BE2C (cell line): ENCODE measurements around the genes SEPTIN14, ZNF727 and ERV3-1.

- RRBS = no CpG with 5 or more reads among the region's 14 CpGs
Measured at GRCh38 chr7:55476552-55477390, 95.5 kb downstream of the VOPP1 start.

- RRBS = no CpG with 5 or more reads among the region's 4 CpGs
Measured at GRCh38 chr7:55488425-55488706, 83.9 kb downstream of the VOPP1 start.

DNA sequence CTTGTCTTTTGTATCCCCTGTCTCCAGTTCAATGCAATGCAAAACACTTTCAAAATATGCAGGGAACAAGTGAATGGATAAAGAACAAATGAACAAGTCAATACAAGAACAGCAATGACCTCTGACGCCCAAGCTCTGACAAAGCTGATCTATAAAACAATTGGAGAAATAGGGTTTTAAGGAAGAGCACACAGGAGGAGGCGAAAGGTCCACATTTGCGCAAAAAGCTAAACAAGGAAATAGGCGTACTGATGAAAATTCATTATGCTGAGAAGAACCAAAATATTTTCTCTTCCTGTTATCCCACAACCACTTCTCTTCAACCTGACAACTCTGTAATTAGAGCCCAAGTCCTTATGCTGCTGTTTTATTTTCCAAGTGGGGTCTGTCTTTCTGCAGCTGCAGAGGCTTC, 53.0 kb downstream of the VOPP1 start:
- RRBS = no CpG with 5 or more reads among the region's 4 CpGs

DNA sequence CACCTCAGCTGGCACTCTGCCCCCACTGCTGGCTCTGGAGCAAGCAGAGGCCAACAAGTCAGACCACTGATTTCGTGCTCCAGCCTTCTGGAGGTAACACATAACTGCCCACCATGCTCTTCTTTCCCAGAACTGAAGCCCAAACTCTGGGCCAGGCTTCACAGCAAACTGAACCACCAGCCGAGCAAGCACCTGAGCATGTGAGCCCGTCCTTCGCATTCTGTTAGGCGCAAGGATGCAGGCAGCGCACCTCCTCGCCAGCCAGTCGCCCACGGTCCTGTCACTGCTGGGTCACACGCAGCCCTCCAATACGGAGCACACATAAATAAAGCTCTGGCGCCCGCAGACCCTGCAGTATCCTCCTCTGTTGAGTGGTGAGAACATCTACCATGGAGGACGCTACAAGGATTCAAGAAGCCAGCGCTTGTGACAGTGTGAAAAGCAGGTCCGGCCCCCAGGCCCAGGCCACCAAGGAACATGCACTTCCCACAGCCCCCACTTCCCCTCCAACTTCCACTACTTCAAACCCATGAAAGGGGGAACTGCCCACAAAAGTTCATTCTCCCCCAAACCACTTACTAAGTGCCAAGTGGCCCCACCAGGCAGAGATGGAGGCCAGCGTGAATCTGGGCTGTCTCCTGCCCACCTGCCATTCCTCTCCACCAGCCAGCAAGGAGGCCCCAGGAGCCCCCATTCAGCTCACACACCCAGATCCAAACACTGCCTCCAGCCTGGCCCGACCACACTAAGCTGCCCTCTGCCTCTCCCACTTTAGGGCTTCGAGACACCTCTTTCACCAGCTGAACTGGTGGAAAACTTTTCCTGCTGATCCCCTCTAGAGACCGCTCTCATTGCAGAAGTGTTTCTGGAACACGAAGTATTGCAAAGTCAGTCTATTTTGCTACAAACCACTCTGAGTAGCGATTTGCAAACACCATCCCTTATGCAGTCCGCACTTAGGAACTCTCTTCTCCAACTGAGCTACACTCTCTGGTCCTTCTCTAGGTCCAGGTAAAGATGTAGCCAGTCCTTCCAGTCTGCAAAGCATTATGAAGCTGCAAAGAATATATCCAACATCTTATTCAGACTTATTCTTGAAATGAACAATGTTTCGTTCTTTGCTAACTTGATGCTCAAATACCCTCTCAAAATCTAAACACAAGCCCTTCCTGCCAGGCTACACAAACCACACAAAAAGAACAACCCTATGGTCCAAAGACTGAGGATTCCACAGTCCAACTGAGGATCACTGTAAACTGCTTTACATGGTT, 34.6 kb downstream of the VOPP1 start:
- RRBS = no CpG with 5 or more reads among the region's 24 CpGs

- RRBS = no CpG with 5 or more reads among the region's 10 CpGs
Measured at GRCh38 chr7:55551177-55551719, 21.1 kb downstream of the VOPP1 start.

DNA sequence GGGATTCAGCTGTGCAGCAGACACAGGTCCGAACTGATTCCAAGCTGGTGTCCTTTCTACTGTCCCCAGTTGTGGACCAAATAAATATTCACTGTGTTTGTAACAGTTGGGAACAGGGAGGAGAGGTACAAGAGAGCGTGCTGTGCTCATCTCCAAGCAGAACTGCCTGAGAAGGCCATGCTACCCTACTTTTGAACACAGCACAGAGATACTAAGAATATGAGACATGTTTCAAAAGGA, at the start of gene SEPTIN14:
TSS of gene SEPTIN14 (minus strand) at position 58 of the 240 bp plus-strand sequence.
- RRBS = no CpG with 5 or more reads among the region's 2 CpGs

- RRBS = no CpG with 5 or more reads among the region's 2 CpGs
Measured at GRCh38 chr7:56101259-56101883, 4.9 kb downstream of the CHCHD2 start.

- RRBS = no CpG with 5 or more reads among the region's 5 CpGs
Measured at GRCh38 chr7:56105539-56105871, 771 bp downstream of the CHCHD2 start.

DNA sequence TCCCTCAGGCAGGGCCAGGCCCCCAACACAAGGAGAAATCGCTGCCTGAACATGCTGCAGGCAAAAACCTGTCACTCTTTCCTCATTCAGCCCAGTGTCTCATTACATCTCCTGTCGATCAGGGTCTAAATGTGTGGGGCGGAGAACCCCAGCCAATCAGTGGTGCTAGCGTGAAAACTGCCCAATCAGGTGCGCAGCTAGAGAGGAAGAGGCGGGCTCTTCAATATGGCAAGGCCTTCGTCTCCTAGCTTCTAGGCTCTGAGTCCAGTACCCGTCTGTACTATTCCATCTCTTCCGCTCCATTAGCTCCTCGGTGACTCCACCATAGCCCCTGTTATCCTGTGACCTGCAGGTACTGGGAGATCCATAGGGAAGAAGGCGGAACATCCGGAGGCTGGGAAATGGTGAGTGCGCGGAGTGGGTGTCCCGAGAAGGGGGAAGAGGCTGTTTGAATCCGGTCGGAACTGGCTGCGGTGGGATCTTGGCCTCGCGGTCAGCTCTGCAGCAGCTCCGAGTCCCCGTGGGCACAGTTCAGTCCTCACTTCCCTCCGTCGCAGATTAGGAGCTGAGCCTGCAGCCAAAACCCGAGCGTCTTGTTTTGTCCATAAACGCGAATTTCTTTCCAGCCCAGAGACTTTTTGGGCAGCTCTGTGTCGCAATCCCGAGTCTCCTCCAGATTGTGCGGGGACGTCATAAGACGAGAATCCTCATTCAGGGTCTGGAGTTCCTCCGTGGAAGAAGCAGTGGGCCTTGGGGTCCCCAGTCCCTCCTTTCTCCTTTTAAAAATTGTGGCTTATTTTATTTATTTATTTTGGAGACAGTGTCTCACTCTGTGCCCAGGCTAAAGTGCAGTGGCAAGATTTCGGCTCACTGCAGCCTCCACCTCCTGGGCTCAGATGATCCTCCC, at the start of gene ZNF727:
TSS of gene ZNF727 (plus strand) at position 214 of the 907 bp plus-strand sequence.
- RRBS = 27% methylated on average over 3 of the region's 35 CpGs

DNA sequence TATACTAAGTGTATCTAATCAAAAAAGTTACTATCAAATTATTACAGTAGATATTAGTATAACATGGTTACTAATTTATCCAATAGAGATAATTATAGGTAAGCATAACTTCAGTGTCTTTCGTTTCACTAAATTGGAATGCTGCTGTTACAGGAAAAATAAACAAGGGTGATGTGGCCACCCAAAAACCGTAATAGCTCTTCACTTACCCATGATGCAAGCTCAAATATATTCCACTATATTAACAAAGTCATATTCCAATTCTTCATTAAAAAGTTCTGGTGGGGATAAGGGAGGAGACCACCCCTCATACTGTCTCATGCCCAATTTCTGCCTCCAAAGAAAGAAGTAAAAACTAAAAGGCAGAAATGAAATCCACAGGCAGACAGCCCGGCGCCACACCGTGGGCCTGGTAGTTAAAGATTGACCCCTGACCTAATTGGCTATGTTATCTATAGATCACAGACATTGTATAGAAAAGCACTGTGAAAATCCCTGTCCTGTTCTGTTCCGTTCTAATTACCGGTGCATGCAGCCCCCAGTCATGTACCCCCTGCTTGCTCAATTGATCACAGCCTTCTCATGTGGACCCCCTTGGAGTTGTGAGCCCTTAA, 9.7 kb downstream of the ZNF138 start:
- RRBS = no CpG with 5 or more reads among the region's 7 CpGs

DNA sequence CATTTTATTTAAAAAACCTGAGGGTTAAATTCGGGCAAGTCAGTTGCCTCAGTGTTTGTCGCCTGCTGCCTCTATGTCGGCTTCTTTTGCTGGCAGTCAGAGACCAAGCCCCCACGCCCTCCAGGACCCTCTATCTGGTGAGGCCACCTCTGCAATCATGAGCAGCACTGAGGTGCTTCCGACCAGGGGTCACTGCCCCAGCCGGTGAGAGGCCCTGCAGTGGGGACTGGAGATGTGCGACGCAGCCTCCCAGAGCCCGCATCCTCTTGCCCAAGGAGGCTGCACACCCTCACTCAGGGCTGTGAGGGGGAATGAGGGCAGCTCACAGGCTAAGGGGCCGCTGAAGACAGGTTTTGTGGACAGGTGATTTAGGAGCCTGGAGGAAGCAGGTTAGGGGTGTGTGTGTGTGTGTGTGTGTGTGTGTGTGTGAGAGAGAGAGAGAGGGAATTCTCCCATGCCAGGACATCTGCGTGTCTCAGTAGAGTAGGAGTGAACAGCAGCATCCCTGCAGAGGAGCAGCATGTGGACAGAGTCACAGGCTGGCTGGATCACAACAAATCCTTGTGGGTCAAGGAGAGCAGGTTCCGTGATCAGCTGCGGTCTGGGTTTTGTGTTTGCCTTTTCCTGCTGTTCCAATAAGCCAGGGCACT, 13.2 kb upstream of the ZNF273 start:
- RRBS = no CpG with 5 or more reads among the region's 13 CpGs

DNA sequence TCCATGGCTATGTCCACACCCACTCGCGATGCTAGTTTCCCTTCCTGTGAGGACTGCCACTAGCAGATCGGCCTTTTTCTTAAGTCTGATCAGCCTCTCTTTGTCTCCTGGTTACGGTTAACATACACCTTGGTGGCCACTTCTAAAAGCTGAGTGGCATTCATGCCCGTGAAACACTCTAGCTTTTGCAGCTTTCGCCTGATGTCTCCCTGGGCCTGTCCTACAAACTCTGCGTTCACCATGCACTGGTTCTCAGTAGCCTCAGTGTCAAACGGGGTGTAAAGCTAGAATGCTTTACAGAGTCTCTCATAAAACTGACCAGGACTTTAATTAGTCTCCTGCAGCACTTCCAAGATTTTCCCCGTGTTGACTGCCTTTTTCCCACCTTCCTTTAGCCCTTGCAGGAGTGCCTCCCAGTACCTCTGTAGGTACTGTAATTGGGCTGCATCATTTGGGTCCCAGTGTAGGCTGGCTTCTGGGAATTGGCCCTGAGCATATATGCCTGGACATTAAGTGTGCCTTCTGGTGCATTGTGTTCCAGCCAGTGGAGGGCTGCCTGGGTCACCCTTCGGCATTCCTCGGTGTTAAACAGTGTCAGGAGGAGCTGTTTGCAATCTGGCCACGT, 9.2 kb downstream of the ERV3-1 start:
- RRBS = no CpG with 5 or more reads among the region's 12 CpGs

DNA sequence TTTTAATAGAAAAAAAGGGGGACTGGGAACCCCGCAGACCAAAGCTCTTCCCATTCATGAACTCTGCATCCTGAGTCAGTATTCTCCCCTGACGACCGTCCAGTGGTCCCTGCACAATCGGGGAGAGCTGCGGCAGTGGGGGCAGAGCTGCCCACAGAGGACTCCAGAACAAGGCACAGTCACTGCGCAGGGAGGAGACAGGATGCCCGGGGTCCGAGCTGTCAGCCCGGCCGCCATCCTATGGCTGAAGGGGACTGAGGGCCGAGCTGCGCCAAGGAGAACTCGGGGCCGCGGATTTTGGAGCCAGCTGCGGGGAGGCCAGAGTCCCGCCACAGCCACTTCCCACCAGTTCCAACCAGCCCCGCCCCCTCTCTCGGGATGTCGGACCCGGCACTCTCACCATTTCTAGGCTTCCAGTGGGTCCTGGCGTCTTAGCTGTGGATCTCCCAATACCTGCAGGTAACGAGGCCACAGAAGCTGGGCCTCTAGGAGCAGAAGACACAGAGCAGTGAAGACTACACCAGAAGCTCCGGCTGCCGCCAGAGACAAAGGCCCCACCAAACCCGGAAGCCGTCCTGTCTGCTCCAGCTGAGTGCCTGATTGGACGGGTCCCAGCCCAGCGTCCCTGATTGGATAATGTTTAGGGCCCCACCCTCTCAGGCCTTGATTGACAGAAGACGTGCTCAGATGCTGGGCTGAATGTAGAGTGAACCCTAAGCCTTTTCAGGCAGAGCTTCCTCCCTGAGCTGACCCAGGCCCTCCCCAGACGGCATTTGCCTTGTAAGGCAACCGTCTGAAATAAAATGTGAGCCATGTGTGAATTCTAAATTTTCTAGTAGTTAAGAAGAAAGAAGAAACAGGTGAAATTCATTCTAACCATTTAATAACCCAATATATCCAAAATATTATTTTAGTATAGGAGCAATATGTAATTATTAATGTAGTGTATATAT, at the start of gene ERV3-1:
TSS of gene ERV3-1 (minus strand) at position 547 of the 953 bp plus-strand sequence.
- RRBS = no CpG with 5 or more reads among the region's 32 CpGs

DNA sequence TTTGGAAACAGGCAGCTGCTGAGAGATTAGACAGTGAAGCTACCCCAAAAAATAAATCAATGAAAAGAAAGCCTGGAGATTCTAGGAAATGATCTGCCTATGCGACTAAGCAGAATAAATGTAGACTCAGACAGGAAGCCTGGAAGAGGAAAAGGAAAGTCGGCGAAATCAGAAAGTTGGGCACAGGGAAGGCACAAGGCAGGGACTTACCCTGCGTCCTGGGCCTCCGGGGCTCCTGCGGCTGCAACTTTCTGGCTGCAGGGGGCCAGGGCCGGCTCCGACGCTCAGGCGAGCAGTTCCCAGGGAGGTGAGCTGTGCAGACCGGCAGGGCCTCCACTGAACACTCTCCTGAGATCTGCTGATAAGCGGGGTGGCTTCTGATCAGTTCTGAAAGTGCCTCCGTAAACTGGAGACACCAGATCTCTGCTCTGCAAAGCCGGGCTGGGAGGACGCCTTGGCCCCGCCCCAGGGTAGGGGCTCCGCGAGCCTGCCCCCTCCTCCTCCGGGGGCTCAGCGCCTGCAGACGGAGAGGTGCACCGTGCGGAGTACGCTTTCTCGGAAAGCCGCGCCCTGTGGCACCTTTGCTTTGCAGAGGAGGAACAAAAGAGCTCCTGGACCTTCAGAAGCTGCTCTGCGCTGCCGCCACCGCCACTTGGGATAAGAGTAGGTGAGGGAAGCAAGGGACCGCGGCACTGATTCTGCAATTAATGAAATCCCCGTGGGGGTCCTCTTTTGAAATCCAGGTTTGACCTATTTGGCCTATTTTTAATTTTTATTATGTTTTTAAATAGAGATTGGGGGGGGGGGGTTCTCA, 141.3 kb upstream of the VKORC1L1 start:
- RRBS = 7% methylated on average over 8 of the region's 33 CpGs

DNA sequence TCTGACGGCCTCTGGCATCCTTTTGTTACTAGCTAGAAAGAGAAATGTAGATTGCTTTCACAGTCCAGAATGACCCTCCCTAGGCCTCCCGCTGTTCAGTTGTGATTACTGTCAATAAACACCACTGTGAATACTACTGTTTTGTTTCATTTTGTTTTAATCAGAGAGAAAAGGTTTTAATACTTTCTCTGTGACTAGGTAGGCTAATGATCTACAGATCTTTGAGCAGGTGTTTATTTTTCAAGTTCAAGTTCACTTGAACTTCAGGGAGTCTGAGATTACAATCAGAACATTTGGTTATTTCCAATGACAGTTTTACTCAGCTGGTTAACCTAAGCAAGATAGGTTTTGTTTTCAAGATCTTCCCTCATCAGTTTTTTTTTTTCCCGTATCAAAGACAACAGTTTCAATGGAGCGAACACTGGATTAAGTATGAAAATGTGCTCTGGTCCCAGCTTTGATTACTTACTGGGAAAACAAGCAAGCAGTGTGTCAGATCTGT, 34.7 kb downstream of the VKORC1L1 start:
- RRBS = no CpG with 5 or more reads among the region's 4 CpGs

DNA sequence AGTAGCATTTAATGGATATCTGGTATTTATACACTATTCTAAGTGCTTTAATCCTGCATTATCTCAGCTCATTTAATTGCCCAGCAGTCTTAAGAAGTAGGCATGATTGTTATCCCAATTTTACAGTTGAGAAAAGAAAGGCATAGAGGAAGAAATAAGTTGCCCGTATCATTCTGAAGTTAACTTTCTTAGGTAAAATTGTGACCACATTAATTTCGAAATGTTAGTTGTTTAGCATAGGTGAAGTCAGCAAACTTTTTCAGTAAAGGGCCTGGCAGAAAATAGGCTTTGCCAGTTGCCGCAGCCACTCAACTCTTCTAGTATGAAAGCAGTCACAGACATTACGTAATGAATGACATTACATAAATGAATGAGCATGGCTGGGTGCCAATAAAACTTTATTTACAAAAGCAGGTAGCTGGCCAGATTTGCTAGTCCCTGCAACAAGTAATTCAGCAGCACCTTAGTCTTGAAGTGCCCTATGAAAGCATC, 30.0 kb downstream of the GUSB start:
- RRBS = no CpG with 5 or more reads among the region's 4 CpGs

GRCh38 chr7:66307512-66308320, 102.6 kb downstream of the TPST1 start:
- RRBS = no CpG with 5 or more reads among the region's 6 CpGs

GRCh38 chr7:66375976-66376266, 170.8 kb downstream of the TPST1 start:
- RRBS = no CpG with 5 or more reads among the region's 3 CpGs

DNA sequence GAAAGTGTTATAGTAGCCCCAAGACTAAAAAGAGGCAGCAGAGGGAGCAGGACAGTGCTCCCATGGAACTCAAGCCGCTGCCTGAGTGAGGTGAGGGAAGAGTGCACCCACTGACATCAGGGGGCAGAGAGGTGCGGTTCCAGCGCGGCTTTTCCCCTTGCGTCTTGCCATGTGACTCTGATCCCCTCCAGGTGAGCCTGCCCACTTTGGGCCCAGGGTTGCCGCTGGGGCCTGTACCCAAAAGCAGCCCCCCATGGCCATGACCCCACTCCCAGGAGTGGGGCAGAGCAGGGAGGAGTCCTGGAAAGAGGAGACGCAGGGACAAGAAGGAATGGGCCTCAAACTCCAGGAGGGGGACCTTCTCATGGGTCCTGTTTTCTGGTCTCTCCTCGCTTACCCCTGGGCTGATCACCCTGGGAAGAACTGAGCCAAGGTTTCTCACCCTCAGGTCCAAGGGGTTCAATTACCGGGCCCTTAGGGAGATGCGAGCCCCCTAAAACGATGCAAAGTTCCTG, 136.2 kb upstream of the KCTD7 start:
- RRBS = no CpG with 5 or more reads among the region's 11 CpGs